Endothelial cell (in vitro differentiated cells): ENCODE data around the genes POLR2M, AQP9, ADAM10 and RNF111.

GRCh38 chr15:57554690-57555218, 37.0 kb upstream of the MYZAP start:
- PRO-cap: no peak

- PRO-cap: no peak
Measured at GRCh38 chr15:57580853-57581075, 10.9 kb upstream of the MYZAP start.

DNA sequence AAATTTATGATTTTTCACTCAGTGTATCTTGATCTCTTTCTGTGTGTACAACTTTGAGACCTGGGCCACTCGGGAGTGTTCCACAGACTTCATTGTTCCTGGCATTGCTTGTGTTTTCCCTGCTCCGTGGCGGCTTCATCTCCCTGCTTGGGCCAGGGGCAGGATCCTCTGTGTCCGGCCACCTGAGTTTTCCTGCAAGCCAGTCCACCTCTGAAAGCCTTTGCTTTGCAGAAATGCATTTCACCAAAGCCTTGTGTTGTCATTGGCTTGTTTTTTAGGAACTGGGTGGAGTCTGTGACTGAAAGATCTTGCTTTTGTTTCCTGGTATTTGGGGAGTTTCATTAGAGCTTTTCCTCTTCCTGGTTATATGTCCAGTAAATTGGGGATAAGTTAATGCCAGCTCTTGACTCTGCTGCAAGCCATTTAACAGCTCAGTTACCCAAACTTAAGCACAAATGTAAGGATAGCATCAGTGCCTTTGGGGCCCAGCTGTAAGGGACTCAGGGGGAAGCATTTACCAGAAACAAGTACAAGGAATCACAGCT, 23.7 kb downstream of the MYZAP start:
- PRO-cap: bidirectional peak, plus-strand start at position 366 of the sequence, minus-strand start at position 172 of the sequence

DNA sequence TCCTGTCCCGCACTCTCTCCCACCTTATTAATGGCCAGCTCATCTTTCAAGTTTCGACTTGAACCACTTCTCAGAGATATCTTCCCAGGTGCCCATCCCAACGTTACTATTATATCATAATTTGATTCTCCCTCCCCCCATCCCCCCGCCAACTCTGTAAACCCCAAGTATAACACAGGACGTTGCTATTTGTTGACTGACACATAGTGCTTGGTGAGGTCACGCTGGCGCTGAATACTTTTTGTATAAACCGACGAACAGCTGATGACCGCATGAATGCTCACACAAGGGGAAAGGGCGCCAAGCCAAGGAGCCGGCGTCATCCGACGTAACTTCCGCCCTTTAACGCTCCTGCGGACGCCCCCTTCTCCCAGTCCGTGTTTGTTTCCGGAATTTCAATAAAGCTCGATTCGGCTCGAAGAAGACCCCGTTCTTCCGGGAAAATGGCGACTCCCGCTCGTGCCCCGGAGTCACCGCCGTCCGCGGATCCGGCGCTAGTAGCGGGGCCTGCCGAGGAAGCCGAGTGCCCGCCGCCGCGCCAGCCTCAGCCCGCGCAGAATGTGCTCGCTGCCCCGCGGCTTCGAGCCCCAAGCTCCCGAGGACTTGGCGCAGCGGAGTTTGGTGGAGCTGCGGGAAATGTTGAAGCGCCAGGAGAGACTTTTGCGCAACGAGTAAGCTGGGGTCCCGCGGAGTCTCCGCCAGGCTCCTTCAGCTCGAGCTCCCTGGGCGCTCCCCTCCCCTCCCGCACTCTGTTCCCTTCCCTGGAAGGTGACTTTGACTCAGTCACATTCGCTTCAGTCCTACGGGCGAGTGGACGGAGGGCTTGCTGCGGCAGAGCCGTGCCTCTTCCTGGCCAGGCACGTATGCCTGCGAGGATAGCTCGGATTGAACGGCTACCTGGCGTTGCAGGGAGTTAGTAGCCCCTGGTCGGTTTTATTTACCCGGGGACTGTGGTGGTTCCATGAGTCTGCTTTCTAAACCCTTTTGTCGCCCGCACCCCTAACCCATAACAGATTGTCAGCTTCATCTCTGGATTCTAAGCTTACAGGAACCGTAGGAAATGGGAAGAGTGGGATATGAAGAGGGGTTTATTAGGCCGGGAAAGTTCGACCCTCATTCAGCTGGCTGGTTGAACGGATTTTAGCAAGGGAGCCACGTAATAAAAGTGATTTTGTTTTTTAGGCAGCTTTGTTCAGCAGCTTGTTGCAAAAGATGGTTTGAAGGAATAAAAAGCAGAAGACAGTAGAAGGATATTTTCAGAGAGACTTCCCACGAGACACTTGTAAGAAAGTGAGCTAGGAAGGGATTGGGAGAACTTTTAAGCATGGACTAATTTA, at the start of gene POLR2M:
Gene POLR2M, plus strand, starts transcription at position 430 of the 1,337 bp plus-strand sequence.
- PRO-cap: bidirectional peak, plus-strand start at position 430 of the sequence, minus-strand start at position 278 of the sequence; bidirectional peak, plus-strand start at position 786 of the sequence, minus-strand start at position 865 of the sequence; bidirectional peak, plus-strand start at position 1,289 of the sequence, minus-strand start at position 1,038 of the sequence

- PRO-cap: no peak
Measured at GRCh38 chr15:57950292-57951015, 115.1 kb downstream of the ALDH1A2 start.

GRCh38 chr15:58064530-58065388, 752 bp downstream of the ALDH1A2 start:
- PRO-cap: no peak

DNA sequence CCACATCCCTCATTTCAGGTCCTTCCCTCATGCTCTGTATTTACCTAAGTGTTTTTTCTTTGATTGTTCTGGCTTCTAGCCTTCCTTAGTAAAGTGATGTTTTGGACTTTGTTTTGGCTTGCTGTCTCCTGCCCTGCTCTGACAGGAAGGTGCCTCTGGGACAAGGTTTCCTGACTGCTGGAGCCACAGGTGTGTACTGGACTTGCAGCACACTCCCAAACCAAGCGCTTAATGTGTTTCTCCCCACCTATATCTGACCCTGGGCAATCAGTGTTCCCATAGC, 30.0 kb upstream of the ALDH1A2 start:
- PRO-cap: no peak

DNA sequence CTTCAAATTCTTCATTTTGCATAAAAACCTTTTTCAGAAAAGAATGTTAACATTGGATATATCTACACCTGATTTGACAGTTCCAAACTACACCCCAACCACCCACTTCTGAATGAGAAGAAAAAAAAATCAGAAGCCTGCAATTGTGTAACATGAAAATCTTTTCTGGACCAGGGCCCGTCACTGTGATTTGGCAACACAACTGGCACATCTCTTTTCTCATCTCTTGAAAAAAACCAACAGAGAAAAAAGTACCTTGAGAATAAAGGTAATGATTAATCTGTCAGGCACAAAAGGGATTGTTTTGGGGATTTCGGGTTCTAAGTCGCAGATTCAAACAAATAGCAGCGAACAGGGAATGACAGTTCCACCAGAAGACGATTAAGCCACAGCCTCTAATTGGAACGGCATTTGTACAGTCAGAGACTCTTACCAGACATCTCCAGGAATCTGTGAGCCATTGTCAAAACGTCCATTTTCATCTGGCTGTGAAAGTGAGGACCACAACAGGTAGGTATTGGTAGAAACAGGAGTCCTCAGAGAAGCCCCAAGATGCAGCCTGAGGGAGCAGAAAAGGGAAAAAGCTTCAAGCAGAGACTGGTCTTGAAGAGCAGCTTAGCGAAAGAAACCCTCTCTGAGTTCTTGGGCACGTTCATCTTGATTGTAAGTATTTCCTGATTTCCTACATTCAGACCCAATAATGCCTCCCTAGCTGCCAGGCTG, at the start of gene AQP9:
Gene AQP9, plus strand, starts transcription at position 368 of the 723 bp plus-strand sequence.
- PRO-cap: no peak

- PRO-cap: no peak
Measured at GRCh38 chr15:58147267-58147582, 9.0 kb downstream of the AQP9 start.

GRCh38 chr15:58241829-58242401, 103.7 kb downstream of the AQP9 start:
- PRO-cap: no peak

- PRO-cap: no peak
Measured at GRCh38 chr15:58285180-58285878, 146.5 kb upstream of the LIPC start.

- PRO-cap: no peak
Measured at GRCh38 chr15:58329599-58330019, 102.2 kb upstream of the LIPC start.

DNA sequence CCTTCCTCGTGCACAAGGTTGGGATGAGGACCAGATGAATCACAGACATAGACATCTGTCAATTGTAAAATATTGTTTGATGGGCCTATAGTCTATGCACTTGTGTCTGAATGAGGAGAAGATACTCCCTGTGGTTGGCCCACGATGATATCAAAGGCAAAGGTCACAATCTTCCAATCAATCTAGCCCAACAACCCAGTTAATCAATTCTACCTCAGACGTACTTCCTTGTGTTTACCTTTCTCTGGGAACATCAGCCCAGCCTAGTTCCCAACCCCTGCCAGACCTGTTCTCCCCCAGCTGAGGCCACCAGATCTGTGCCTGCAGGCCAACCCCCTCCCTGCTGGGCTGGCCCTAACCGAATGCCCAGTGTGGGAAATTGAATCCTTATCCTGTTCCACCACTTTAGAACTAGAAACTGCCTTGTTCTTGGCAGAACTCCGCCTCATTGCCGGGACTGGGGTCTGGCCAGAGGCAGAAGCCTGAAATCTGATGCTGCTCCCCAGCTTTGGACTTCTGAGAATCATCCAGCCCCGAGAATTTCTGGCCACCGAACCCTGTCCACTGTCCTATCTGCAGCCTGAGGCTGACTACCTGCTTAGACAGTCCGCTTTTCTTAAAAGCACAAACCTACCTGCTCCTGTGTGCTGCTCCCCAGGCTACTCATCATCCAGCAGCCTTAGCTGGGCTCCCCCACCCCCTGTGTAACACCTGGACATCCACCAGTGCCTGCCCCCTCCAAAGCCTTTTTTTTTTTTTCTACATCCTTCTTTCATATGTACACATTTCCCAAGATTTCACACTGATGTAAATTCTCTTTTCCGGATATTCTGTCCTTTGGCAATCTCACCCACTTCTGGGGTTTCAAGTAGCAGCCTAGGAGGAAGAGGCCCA, 101.5 kb upstream of the LIPC start:
- PRO-cap: unidirectional peak, plus-strand start at position 447 of the sequence

- PRO-cap: no peak
Measured at GRCh38 chr15:58476072-58476771, 44.4 kb downstream of the LIPC start.

- PRO-cap: bidirectional peak, plus-strand start at chr15:58750061, minus-strand start at chr15:58749704
Measured at GRCh38 chr15:58749539-58750190, at the start of gene ADAM10. TSS of gene ADAM10 (minus strand) at chr15:58749707.

GRCh38 chr15:58888159-58888671, 45.3 kb downstream of the SLTM start:
- PRO-cap: no peak

DNA sequence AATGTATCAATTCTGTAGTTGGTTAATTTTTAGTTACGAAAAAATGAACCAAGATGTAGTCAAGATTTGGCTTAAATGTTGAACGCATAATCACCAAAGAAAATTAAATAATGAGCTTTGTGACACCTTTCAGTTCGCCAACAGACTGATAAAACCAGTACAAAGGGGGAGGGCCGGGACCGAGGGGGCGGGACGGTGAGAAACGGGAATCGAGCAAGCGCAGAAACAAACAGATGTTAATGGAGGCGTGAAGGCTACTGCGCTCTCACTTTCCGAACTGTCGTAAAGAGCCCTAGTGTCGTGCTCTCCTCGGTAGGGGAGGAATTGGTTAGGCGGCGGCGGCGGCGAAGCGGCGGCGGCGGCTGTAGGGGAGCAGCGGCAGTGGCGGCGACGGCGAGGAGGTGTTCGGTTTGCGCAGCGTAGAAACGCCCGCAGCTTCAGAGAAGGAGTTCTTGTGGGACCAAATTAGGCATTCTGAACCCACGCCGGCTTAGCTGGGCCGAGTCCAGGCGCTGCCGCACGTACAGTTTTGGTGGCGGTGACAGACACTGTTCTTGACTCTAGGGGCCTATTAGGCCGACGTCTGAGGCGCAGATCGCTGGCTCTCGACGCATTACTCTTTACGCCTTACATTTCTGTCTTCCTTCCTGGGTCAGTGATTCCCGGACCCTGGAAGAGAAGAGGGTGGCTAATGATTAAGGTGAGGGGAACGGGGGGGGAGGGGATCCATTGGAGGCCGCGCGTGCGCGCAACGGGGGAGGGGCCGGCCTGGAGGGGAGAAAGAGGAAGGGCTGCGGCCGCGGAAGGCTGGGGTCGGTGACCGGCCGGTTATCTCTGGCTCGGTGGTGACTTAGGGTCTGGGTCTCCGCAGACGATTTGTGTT, at the start of gene RNF111:
Gene RNF111, plus strand, starts transcription at position 295 of the 883 bp plus-strand sequence.
- PRO-cap: bidirectional peak, plus-strand start at position 331 of the sequence, minus-strand start at position 186 of the sequence; bidirectional peak, plus-strand start at position 778 of the sequence, minus-strand start outside the sequence

DNA sequence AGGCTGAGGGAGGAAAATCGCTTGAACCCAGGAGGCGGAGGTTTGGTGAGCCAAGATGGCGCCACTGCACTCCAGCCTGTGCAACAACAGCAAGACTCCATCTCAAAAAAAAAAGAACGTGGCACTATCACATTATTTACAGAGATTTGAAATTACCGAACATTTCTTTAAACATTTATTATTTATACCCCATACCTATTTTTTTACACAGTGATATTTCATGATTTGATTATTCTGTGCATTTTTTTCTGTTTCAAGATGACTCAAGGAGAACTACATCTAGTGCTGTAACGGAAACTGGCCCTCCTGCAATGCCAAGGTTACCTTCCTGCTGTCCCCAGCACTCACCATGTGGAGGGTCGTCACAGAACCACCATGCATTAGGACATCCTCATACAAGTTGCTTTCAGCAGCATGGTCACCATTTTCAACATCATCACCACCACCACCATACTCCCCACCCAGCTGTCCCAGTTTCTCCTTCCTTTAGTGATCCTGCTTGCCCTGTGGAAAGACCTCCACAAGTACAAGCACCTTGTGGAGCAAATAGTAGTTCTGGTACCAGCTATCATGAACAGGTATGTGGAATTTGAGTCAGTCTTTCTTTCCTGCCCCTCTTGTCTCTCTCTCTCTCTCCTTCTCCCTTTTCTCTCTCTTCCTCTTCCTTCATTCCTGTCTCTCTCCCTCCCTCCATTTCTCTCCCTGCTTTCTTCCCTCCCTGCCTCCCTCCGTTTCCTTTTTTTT, 38.3 kb upstream of the CCNB2 start:
- PRO-cap: no peak

GRCh38 chr15:59089236-59089895, 15.6 kb upstream of the CCNB2 start:
- PRO-cap: no peak

DNA sequence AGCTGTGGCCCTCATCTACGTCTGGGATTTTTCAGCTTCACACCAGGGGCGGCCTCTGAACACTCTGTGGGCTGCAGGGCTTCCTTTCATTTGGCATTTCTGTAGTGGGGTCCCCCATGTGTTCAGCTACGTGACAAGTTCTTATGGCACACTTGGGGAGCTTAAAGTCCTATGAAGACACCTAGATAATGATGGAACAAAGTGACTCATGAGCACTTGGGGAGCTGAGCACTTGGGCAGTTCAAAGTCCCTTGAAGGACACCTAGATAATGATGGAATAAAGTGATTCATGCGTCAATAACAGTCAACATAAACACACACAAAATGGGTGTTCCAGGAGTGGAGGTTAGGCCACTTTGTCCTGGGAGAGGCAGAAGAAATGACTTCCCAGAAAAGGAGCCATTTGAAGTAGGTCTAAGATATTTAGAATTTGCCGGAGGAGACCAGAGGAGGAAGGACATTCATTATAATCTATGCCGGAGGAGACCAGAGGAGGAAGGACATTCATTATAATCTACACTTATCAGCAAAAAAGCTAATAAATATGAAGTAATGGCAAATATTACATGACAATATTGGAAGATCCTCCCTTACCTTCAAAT, 66.6 kb downstream of the LDHAL6B start:
- PRO-cap: no peak